OVCAR3 (cell line): Measurements from ENCODE around the genes IFI35 and ATXN7L3.

GRCh38 chr17:42856977-42858134, 6.4 kb downstream of the AOC3 start:
- RRBS, result no CpG with 5 or more reads among the region's 8 CpGs

GRCh38 chr17:42898393-42898786, 2.2 kb upstream of the G6PC1 start:
- RRBS, result no CpG with 5 or more reads among the region's 4 CpGs

DNA sequence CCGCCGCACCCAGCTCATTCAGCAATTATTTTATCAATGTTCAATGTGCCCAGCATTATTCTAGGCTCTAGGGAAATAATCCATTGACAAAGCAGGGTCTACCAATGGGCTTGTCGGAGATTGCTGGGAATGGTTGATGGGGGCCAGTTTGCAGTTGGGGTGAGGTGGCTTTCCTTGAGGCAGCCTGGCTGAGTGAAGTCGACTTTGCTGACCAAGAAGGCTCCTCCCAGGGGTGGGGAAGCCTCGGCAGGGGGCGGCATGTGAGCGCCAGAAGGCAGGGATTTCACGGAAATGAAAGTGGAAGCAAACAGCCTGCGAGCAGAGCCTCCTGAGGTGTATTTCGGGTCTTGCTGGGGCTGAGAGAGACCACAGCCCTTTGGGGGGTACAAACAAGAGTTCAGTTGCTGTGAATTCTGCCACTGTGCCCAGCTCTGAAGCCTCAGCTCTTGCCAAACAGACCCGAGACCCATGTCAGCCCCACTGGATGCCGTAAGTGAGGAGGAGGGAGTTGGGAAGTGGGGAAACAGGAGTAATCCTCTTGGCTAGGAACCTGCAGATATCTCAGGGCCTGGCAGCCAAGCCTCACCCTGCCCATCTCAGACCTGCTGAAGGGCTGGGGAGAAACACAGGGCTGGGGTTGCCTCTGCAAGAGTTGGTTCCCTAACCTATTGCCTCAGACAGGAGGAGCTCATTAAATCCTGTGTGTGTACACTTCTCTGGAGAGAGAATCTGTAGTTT, at the start of gene IFI35:
Gene IFI35 (plus strand): TSS at position 305 of the 738 bp plus-strand sequence.
- RRBS, result no CpG with 5 or more reads among the region's 12 CpGs

DNA sequence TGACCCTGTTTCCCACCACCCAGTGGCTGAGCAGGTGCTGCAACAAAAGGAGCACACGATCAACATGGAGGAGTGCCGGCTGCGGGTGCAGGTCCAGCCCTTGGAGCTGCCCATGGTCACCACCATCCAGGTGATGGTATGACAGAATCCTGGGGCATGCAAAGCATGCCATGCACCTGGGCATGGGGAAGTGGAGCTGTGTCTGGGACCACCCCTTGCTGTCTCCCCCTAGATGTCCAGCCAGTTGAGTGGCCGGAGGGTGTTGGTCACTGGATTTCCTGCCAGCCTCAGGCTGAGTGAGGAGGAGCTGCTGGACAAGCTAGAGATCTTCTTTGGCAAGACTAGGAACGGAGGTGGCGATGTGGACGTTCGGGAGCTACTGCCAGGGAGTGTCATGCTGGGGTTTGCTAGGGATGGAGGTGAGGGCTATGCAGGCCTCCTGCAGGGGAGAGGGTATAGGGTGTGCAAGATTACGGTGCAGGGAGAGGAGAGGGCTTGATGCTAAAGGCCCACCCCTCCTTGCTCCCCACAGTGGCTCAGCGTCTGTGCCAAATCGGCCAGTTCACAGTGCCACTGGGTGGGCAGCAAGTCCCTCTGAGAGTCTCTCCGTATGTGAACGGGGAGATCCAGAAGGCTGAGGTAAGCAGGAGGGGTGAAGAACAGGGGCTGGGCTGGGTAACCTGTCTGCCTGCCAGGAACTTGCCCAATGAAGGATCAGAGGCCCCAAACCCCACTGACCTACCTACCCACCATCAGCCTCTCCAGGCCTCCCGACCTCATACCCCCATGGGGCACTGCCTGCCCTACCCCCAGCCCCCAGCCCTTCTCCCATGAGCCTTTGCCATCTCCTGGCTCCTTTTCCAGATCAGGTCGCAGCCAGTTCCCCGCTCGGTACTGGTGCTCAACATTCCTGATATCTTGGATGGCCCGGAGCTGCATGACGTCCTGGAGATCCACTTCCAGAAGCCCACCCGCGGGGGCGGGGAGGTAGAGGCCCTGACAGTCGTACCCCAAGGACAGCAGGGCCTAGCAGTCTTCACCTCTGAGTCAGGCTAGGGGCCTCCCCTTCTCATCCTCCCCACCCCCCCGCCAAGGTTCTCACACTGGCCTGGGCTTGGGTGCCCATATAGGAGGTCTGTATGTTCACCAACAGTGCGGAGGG, 7.0 kb downstream of the IFI35 start:
- RRBS, result no CpG with 5 or more reads among the region's 25 CpGs

DNA sequence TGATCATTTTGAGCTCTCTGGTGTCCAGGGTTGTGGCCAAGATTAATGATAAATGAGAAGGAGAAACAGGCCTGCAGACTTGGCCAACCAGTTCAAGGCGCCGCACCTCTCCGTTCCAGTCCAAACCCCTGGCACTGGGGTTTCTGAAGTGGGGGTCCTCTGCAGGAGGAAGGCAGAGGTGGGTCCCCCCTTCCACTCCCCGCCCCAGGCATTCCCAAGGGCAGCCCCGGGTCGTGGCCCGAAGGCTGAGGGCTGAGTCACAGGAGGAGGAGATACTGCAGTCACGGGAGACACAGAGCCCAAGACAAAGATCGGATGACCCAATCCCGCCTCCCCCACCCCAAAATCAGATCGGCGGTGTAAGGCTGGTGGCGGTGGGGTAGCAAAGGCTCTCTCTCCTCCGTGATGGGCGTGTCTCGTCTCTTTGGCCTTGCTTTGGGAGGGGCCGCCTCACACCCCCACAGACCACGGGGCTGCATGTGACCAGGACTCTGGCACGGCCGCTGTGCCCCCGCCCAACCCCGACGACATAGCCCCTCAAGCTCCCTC, 1.1 kb downstream of the VAT1 start:
- RRBS, result no CpG with 5 or more reads among the region's 23 CpGs

- RRBS, result 34% methylated on average over 2 of the region's 50 CpGs
Observed at GRCh38 chr17:43125971-43126839, 1.0 kb upstream of the BRCA1 start.

DNA sequence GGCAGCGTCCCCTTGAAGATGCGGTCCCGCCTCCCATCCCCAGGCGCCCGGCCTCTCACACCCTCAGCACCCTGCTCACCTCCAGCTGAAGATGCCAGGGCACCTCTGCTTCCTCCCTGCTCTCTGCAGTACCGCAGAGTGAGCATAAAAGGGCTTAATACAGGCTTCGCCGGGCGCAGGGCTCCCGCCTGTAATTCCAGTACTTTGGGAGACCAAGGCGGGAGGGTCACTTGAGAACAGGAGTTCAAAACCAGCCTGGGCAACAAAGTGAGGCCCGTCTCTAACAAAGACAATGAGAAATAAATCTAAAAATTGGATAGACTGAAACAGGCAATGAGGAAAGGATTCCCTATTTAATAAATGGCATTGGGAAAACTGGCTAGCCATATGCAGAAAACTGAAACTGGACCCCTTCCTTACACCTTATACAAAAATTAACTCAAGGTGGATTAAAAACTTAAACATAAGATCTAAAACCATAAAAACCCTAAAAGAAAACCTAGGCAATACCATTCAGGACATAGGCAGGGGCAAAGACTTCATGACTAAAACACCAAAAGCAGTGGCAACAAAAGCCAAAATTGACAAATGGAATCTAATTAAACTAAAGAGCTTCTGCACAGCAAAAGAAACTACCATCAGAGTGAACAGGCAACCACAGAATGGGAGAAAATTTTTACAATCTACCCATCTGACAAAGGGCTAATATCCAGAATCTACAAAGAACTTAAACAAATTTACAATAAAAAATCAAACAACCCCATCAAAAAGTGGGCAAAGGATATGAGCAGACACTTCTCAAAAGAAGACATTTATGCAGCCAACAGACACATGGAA, 10.9 kb upstream of the BRCA1 start:
- RRBS, result no CpG with 5 or more reads among the region's 12 CpGs

- RRBS, result no CpG with 5 or more reads among the region's 7 CpGs
Observed at GRCh38 chr17:43456587-43457457, 27.0 kb upstream of the DHX8 start.

DNA sequence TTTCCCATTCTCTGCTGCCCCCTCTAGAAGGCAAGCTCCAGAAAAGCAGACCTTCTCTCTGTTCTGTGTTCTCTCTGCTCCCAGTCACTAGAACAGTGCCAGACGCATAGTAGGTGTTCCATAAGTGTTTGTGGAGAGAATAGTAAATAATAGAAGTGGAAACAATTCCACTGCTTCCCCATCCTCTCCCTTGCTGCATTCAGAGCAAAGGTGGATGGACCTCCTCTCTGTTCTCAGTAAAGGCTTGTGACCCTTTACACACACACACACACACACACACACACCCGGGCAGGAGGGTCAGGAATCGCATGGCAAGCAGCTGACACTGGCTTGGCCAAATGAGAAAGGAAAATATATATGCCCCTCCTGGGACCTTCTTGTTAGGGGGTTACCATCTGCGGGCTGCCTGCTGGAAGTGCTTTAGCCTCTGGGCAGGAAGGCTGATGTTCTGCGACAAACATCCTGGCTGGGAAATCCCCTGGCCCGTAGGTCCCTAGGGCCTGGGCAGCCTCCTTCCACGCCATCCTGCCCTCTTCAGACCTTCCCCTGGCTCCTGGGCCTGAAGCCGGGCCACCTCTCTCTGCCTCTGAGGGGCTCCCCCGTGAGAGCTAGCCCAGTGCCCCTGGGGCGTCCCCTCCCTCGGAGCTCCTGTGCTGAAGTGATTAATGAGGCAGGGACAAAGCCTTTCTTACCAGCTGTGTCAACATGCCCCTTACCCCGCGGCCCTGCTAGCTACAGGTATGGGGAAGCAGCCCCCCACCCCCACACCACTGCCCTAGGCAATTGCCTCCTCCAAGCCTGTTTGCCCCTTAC, 32.5 kb upstream of the ETV4 start:
- RRBS, result no CpG with 5 or more reads among the region's 13 CpGs

- RRBS, result 5% methylated on average over 21 of the region's 53 CpGs
Observed at GRCh38 chr17:43713517-43714177, 44.9 kb downstream of the SOST start.

GRCh38 chr17:43823982-43824691, 8.8 kb downstream of the MPP3 start:
- RRBS, result no CpG with 5 or more reads among the region's 9 CpGs

DNA sequence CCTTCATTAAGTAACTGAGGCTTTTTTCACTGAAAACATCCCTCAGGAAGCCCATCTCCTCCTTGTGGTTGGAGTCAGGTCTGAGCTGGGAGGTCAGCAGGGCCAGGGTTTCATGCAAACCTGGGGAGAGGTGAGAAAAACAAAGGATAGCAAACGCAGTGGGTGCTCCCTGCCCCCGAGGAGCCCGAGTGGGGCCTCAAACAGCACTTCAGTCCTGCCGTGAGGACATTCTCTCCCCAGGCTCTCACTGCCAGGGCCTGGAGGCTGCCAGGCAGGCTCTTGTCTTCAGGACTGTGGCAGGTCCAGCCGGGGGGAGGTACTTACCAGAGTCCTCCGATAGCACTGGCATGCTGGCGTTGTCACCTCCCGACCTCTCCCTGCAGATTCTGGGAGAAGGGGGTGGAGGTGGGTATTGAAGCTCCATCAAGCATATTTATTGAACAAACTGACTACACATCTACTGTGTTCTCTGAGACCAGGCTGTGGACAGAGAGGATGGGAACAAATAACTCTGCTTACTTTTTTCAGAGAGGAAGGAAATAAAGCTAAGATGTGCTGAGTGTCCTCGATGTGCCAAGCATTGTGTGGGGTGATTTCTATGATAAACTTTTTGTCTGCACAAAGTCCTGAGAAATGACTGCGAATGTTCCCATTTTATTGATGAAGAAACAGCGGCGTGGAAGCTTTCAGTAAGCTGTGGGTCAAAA, 1.2 kb downstream of the MPP3 start:
- RRBS, result no CpG with 5 or more reads among the region's 12 CpGs

- RRBS, result 7% methylated on average over 44 of the region's 81 CpGs
Observed at GRCh38 chr17:43983442-43984455, 20.7 kb upstream of the NAGS start.

DNA sequence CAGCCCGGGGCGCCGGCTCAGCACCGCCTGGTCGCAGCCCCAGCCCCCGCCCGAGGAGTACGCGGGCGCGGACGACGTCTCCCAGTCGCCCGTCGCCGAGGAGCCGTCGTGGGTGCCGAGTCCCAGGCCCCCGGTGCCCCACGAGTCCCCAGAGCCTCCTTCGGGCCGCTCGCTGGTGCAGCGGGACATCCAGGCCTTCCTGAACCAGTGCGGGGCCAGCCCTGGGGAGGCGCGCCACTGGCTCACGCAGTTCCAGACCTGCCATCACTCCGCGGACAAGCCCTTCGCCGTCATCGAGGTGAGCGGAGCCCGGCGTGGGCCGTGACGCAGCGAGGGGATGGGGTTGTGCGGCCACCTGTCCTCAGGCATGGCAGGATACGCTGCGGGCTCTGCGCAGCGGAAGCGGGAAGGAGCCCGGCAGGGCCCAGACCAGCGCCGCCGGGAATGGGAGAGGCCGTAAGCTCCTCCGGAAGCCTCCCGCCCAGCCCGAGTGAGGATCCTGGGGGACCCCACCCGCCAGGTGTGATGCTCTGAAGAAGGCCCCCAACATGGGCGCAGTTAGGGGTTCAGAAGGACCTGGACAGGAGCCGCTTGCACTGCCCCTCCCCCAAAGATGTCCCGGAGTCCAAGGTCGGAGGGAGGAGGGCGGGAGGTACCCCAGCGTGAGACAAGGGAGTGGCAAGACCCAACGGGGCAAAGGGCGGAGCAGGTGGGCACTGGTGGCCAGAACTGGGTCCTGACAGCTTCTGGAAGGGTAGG, 549 bp downstream of the NAGS start:
- RRBS, result 28% methylated on average over 19 of the region's 64 CpGs

GRCh38 chr17:44025017-44025724, 10.4 kb upstream of the TMEM101 start:
- RRBS, result no CpG with 5 or more reads among the region's 7 CpGs

- RRBS, result no CpG with 5 or more reads among the region's 4 CpGs
Observed at GRCh38 chr17:44130842-44131272, 7.4 kb upstream of the HDAC5 start.

- RRBS, result 90% methylated on average over 2 of the region's 15 CpGs
Observed at GRCh38 chr17:44191985-44192962, 5.5 kb downstream of the TMUB2 start.

GRCh38 chr17:44199649-44200240, at the start of gene ATXN7L3:
TSS of gene ATXN7L3 (minus strand) at chr17:44199884.
- RRBS, result 4% methylated on average over 19 of the region's 84 CpGs

DNA sequence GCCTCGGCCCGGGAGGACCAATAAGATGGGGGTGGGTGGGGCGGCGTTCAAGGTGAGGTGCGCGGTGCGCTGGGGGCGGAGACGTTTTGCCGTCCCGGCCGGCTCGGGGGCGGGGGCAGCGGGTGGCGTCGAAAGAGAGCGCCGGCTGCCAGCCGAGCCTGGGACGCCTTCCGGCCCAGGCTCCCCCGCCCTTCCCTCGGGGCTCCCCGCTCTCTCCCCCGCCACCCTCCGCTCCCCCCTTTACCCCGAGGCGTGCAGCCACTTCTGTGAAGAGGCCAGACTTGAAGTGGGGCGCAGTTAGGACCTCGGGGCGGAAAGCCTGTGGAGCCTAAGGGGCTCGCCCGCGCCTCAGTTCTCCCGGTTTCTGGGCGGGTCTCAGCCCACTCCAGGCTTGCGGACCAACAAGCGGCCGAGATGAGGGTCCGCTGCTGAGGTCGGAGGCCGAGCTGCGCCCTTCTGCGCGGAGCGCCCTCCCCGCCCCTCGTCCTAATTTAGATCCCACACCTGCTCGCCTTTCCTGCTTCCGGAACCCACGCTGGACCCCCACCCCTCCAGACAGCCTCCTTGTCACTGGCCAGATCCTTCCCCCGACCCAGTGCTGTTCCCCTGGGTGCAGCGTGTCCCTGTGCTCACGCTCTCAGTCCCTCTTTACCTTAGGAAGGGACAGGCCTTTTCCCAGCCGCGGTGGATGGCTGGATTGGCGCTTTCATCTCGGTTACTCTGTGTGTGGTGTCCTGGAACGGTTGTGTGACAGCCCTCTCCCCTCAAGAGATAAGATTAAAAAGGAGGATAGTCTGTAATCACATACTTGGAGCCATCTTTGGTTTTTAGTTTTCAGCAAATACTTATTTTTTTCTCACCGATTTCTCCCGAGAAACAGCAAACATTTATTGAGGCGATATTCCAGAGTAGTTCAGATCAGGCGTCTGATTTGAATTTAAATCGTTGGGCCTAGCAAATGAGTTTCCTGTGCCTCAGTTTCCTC, 849 bp upstream of the ATXN7L3 start:
- RRBS, result 4% methylated on average over 17 of the region's 65 CpGs

DNA sequence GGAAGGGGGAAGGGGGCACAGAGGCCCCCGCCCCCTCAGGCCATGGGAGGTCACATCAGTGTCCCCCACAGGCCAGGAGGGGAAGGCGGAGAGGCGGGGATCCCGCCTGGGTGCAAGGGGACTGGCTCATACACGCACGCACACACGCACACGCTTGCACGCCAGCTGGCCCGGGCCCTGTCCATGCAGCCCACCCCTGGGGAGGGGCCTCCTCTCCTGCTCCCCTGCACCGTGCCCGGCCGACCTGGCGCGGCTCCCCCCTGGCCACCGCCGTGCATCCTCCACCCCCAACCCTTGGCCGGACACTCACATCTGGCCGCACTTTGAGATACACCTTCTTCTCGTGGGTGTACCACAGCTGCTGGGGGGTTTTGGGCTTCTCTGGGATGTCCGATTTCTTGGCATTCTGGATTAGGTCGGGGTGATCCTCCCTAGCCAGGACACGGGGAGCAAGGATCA, 6.9 kb downstream of the UBTF start:
- RRBS, result 88% methylated on average over 2 of the region's 23 CpGs